Measurements from ENCODE around the genes RASSF10 and BTBD10.

GRCh38 chr11:12416401-12416909 is 39.1 kb downstream of the PARVA start:
- RRBS, result no CpG with 5 or more reads among the region's 6 CpGs

DNA sequence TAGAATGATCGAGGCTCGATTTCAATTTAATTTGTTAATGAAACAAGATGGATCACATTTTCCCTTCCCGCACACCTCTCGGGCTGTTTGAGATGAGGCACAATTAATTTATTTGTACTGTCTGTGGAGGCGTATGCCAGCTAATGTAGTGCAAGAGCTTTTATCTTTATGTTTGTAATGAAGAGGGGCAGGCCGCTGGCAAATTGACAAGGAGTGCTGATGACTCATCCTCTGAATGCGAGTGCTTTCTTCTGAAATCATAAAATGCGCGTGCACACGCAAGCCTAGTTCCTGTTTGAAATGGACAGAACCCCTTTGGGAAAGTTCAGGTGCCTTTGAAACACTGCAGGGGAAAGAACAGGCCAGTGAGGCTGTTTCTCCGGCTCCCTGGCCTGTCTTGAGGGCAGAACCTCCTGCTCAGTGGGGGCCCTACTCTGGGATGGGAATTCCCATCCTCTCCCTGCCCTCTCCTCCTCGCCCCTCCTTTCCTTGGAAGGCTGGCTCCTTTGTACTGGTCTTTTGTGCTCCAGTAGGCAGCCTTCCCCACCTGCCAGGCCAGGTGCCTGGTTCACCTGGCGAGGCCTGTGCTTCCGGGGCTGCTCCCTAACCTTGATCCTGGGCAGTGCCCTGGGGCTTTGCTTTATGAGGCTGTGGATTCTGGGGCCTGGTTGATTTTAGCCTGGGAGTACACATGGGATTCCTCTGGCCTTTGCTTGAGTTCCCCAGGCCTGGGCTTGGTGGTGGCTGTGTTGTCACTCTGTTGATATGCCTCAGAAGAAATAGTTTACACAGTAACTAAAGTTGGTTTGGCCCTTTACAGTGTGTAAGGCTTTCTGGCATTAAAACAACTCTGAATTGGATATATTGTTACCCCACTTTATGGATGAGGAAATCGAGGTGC is 50.3 kb downstream of the TEAD1 start:
- RRBS, result no CpG with 5 or more reads among the region's 15 CpGs

GRCh38 chr11:12773351-12773875 is 99.2 kb downstream of the TEAD1 start:
- RRBS, result no CpG with 5 or more reads among the region's 3 CpGs

DNA sequence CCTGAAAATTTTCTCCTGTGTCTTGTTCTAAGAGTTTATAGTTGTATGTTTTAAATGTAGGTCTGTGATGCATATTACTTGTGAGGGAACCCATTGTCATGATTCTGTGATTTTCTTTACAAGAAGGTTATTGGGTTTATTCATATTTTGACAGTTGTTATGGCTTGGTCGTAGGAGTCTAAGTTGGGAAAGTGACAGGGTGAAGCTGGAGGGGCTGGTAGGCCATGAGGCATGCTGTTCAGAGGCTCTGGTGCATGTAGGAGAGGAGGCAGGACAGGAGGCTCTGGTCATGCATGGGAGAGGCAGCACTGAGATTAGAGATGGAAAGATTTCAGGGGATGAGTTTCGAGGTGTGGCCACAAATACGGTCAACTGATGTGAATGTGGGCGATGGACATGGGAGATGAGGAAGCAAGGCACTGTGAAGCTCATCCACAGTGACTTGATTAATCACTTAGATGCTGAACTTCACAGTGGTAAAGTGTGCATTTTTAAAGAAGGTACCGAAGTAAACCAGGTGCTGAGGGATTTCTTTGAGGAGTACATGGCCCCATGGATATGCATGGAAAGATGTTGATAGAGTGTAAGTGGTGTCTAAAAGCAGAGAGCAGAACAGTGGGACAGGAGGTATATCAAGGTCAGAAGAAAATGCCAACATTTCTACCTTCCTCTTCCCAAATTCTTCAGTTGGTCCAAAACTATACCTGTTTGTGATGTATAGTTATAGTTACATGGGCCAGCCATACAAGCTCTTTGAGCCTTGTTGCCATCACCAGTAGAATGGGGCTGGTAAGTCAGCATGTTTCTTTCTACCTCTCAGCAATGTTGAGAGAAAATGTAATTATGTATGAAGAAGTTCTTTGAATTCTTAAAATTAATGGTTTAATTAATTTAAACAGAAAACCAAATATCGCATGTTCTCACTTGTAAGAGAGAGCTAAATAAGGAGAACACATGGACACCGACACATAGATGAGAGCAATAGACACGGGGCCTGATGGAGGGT is 100.0 kb downstream of the TEAD1 start:
- RRBS, result no CpG with 5 or more reads among the region's 8 CpGs

DNA sequence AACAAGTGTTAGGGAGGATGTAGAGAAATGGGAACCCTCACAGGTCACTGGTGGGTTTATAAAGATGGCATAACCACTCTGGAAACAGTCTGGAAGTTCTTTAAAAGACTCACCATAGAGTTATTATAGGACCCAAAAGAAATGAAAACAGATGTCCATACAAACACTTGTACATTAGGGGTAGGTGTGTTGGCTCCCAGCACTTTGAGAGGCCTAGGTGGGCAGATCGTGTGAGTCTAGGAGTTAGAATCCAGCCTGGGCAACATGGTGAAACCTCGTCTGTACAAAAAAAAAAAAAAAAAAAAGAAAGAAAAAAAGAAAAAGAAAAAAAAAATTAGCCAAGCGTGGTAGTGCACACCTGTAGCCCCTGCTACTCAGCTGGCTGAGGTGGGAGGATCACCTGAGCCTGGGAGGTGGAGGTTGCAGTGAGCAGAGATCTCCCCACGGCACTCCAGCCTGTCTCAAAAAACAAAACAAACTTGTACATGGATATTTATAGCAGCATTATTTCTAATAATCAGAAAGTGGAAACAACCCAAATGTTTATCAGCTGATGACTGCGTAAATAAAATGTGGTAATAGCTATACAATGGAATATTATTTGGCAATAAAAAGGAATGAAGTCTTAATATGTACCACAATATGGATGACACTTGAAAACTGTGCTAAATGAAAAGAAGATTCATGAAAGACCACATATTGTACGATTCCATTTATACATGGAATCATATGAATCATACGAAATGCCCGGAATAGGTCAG is 107.6 kb downstream of the TEAD1 start:
- RRBS, result no CpG with 5 or more reads among the region's 8 CpGs

GRCh38 chr11:12800626-12801320 is 126.6 kb downstream of the TEAD1 start:
- RRBS, result no CpG with 5 or more reads among the region's 3 CpGs

GRCh38 chr11:12813516-12814465 is 139.6 kb downstream of the TEAD1 start:
- RRBS, result no CpG with 5 or more reads among the region's 13 CpGs

GRCh38 chr11:12827734-12829108 is 154.0 kb downstream of the TEAD1 start:
- RRBS, result no CpG with 5 or more reads among the region's 22 CpGs

DNA sequence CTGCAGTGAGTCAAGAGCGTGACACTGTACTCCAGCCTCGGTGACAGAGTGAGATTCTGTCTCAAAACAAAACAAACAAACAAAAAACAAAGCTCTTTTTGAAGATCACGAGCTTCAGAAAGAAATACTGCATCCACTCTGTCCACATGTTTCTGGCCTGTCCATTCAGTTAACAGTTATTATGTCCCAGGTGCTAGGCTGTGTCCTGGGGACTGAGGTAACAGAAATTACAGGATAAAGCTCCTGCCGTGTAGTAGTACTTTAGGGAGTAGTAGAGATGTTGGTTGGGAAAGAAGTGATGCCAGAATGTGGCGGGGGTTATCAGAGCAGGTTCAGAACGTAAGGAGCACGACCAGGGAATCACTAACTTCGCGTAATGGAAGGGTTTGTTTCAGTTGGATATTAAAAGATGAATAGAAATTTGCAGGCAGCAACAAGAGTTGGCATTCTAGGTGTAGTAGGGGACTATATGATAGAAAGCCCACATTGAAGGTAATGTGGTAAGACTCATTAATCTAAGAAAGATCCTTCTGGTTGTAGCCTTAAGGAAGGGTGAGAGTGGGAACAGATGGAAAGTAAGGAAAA is 165.2 kb downstream of the TEAD1 start:
- RRBS, result no CpG with 5 or more reads among the region's 9 CpGs

- RRBS, result no CpG with 5 or more reads among the region's 15 CpGs
Measured at GRCh38 chr11:12845538-12846471, 163.3 kb upstream of the RASSF10 start.

DNA sequence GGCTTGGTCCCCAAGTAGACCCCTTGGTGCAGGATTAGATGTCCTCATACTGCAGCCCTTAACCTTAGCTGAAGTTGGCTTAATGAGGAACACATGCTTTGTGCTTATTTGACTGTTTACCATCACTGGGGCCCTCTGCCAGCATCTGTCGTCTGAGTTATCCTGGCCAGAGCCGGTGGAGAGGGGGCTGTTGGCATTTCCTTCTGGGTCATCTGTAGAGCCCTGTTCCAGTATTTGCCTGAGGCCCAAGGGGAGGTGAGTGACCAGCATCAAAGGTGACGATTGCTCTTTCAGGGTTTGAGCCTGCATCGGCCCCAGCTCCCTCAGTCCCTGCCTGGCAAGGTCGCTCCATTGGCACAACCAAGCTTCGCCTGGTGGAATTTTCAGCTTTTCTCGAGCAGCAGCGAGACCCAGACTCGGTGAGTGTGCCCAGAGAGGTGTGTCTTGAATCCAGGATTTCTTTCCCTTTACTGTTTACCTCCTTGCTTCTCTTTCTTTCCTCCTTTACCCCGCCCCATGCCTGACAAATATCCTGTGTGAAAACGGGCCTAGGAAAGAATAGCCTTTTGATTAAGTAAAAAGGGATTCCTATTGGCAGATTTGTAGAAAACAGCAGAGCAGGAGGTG is 126.3 kb upstream of the RASSF10 start:
- RRBS, result no CpG with 5 or more reads among the region's 11 CpGs

DNA sequence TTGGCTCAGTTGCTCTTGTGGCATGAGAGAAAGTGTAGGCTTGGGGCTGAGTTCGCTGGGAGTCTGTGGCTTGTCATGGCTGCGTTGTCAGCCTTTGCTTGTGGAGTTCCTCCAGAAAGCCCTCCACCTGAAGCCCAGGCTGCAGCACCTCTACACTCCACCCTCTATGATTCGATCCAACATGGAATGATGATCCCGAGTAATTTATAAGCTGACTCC is 40.6 kb upstream of the RASSF10 start:
- RRBS, result no CpG with 5 or more reads among the region's 4 CpGs

DNA sequence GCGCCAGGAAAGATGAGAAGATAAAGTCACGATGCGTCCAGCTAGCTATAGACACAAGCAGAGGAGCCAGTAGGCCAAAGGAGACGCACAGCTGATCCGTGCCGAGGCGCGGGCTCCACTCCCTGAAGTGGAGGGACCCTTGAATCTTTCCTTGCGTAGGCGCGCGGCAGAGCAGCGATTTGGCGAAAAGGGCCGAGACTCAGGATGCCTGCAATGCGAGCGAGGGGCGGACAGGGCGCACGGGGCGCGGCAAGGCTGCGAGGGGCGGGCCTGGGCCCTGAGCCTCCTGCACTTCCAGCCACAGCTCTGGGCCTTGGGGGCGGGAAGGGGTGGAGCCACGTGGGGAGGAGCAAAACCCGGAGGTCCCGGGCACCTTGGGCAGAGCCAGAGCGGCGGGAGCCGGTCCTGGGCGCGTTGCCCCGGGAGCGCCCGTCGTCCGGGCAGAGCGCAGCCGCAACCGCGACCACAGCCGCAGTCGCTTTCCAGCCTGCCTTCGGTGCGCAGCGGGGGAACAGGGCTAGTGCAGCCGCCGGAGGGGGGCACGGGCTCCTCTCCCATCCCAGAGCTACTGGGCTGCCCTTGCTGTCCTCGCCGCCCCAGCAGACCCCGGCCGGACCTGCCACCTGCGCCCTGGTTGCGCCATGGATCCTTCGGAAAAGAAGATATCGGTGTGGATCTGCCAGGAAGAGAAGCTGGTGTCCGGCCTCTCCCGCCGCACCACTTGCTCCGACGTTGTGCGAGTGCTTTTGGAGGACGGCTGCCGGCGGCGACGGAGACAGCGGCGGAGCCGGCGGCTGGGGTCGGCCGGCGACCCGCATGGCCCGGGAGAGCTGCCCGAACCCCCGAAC is at the start of gene RASSF10:
Gene RASSF10, plus strand, starts transcription at position 381 of the 848 bp plus-strand sequence.
- RRBS, result 2% methylated on average over 26 of the region's 80 CpGs

DNA sequence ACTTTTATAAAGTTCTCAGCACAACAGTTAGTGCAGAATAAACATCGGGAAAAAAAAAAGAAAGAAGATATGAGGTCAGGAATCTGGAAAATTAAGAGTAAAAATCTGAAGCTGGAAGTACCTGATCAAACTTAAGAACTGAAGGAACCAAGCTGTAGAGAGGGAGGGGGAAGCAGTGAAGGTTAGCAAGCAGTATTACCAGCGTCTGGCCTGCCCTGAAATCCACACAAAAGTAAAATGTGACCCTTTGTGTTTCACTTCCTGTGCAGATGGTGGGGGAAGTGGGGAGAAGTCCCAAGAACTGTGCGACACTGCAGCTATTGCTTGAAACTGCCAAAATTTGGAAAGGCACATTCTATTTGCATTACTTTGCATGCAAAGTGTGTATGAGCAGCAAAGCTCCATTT is 72.2 kb upstream of the BMAL1 start:
- RRBS, result no CpG with 5 or more reads among the region's 3 CpGs

GRCh38 chr11:13462643-13463551 is at the start of gene BTBD10:
BTBD10 (minus strand) TSS chr11:13463222.
- RRBS, result 2% methylated on average over 27 of the region's 70 CpGs

GRCh38 chr11:14334616-14335827 is 24.0 kb downstream of the RRAS2 start:
- RRBS, result no CpG with 5 or more reads among the region's 3 CpGs

GRCh38 chr11:14362462-14362947 is 3.5 kb upstream of the RRAS2 start:
- RRBS, result no CpG with 5 or more reads among the region's 2 CpGs

DNA sequence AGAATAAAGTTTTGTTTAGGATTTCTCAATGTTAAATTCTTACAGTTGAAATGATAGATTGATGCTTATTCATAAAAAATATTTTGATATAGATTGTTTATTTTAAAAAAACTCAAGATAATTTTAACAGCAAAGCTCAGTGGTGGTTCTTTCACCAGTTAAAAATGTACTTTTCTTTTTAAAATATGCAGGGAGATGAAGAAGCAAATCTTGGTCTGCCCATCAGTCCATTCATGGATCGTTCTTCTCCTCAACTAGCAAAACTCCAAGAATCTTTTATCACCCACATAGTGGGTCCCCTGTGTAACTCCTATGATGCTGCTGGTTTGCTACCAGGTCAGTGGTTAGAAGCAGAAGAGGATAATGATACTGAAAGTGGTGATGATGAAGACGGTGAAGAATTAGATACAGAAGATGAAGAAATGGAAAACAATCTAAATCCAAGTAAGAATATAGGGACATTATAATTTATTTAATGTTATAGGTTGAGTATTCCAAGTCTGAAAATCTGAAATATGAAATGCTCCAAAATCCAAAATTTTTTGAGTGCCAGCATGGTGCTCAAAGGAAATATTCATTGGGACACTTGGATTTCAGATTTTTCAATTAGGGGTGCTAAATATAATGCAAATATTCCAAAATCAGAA is 24.6 kb downstream of the CYP2R1 start:
- RRBS, result no CpG with 5 or more reads among the region's 2 CpGs

- RRBS, result no CpG with 5 or more reads among the region's 5 CpGs
Measured at GRCh38 chr11:15470962-15471477, 356.3 kb downstream of the INSC start.

GRCh38 chr11:15764806-15765458 is 591.4 kb downstream of the SOX6 start:
- RRBS, result no CpG with 5 or more reads among the region's 1 CpG